Myometrial cell (primary cell): Measurements from ENCODE around the gene MS4A10.

DNA sequence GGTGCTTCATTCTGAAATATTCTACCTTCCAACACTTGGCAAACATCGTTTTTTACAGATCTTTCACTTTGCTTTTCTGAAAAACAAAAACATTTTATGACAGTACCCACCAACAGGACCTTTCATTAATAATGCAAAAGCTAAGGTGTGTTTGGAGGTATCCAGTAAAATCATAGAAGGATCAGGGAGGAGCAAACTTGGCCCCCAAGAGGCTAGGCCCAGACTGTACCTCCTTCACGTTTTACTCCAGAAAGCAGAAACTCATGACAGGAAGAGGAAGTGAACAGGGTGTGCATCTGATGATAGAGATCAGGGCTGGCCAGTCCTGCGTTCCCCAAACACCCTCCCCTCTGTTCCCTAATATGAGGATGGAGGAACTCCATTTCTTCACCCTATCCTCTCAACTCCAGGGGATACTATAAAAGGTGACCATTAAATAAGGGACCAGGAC lies 10.3 kb upstream of the MS4A12 start:
- RAMPAGE, long total RNA, result no peak

DNA sequence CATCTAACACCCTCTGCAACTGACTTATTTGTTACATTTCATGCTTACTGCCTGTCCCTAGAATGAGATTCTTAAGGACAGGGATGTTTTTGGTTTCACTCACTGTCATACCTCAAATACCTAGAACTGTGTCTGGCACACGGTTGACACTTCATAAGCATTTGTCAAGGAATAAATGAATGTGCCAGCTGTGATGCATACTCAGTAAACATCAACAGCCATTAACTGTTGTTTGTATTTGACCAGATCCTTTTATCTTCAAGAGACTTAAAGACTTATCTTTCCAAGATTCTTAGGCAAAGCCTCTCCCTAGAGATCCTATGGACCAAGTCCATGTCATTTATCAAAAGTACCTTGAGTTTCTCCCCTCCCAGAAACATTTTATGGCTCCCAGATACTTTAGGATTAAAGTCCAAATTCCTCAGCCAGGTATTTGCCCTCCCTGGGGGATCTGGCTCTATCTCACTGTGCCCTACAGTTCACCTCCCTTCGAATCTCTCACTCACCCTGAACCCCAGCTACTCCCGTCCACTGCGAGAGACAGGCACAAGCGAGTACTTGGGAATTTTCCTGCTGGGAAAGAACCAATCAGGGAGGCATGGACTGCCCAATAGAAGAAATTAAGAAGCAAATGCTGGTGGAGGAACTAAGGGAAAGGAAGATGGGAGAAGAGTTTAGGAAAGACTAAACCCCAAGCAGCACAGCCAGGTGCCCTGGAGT lies 11.8 kb downstream of the MS4A8 start:
- RAMPAGE, long total RNA, result no peak

DNA sequence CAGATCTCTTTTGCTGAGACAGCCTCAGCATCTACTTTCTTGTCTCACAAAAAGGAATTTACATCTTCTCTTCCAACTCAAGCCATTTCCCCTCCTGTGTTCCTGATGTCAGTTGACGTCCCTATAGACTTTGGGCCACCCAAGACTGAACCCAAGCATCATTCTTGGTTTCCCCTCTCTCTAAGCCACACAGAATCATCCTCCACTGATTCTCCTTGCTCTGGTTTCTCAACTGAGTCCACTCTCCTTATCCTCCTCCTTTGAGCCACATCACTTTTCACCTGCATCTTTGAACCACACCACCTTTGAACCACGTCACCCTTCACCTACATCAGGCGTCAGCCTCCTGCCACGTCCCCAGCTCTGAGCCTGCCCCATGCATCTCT lies 4.0 kb upstream of the MS4A10 start:
- RAMPAGE, long total RNA, result no peak

DNA sequence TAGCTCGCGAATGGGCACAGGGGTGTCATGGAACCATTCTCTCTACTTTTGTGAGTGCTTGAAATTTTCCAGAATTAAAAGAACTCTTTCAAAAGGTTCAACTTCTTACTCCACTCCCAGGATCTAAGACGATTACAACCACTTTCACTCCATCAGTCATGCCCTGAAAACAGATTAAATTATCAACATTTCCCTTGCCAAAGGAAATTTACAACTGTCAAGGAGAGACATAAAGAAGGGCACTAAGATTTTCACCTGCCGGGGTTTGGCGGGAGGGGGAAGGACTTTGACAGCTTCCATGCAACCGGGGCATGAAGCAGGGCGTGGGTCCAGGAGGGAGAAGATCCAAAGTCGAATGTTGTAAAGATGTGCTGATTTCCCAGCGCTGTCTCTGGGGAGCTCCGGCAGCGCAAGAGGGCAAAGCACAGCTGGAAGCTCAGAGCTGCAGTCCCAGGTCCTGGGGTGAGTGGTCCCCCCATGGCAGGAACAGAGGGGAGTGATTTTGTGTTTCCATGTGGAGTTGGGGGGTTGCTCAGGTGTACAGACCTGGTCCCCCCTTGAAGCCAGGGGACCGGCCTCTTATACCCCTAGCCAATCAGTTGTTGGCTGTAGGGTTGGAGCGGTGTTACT lies at the start of gene MS4A10:
MS4A10 (plus strand) TSS at position 374 of the 630 bp plus-strand sequence.
- RAMPAGE, long total RNA, result no peak

GRCh38 chr11:60910859-60911475 lies 3.0 kb upstream of the TMEM109 start:
- RAMPAGE, long total RNA, result no peak

DNA sequence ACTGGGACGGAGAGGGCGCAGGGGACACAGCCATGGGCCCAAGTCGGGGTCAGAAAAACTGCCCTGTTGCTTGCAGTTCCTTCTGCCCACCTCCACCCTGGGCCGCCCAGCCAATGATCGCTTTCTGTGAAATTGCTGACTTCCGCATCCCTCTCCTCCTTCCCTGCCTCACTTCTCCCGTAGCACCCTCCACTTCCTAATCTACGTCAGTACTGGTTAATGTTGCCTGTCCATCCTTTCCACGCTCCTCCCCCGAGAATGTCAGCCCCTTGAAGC lies 9.5 kb downstream of the TMEM132A start:
- RAMPAGE, long total RNA, result no peak

DNA sequence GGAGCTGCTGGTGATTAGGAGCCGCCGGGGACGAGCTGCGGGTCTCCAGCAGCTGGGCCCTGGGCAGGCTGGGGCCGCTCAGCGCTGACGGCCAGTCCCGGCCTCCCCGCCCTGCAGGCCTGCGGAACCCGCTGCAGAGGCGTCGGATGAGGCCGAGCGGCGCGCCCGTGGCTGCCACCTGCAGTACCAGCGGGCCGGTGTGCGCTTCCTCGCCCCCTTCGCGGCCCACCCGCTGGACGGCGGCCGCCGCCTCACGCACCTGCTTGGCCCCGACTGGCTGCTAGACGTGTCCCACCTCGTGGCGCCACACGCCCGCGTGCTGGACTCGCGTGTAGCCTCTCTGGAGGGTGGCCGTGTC lies 10.1 kb downstream of the TMEM132A start:
- RAMPAGE, long total RNA, result no peak

GRCh38 chr11:60943948-60944522 lies 7.9 kb downstream of the SLC15A3 start:
- RAMPAGE, long total RNA, result no peak

DNA sequence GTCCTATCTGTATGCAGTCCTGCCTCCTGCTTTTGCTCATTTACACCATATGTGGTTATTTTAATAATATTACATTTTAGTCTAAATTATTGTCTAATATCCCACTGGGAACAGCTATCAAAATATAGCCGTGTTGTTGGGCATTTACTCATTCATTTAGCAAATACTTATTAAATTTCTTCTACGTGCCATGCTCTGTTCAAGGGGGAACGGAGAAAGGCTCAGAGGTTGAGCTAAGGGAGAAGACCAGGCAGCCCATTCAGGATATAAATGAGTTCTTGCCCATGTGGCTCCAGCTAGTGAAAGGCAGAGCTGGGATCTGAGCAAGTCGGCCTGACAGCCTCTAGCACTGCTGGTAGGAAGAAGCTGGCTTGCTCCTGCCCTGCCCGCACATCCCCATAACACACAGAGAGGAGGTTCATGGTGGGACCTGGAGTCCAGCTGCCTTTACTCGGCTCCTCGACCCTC lies 2.1 kb downstream of the SLC15A3 start:
- RAMPAGE, long total RNA, result no peak

GRCh38 chr11:61007493-61007896 lies 36.0 kb downstream of the CD6 start:
- RAMPAGE, long total RNA, result no peak

DNA sequence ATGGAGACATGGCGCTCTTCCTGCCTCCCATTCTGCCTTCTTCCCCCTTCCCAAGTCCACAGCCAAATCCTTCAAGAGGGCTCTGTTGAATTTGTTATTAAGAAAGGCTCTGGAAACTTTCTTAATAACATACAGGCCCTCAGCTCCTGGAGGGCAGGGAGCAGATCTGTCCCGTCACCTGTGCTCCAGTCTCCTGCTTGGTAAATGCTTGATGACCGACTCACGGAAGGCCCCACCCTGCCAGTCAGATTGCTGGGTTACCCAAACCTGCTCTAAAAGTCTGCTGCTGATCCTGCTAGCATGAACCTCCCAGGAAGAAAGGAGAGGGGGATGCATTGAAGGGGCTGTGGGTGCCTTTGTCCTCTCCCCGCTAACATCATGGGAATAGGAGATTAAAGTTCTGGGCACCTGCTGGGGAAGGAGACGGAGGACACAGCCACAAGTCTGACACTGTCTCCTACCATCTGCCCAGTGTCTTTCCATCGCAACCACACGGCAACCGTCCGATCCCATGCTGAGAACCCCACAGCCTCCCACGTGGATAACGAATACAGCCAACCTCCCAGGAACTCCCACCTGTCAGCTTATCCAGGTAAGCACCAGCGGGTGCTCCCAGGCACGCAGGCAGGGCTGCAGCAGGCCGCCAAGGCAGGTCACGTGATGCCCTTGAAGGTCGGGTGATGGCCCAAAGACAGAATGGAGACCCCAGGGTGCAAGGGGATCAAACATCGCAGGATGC lies 22.4 kb downstream of the CD5 start:
- RAMPAGE, long total RNA, result no peak

DNA sequence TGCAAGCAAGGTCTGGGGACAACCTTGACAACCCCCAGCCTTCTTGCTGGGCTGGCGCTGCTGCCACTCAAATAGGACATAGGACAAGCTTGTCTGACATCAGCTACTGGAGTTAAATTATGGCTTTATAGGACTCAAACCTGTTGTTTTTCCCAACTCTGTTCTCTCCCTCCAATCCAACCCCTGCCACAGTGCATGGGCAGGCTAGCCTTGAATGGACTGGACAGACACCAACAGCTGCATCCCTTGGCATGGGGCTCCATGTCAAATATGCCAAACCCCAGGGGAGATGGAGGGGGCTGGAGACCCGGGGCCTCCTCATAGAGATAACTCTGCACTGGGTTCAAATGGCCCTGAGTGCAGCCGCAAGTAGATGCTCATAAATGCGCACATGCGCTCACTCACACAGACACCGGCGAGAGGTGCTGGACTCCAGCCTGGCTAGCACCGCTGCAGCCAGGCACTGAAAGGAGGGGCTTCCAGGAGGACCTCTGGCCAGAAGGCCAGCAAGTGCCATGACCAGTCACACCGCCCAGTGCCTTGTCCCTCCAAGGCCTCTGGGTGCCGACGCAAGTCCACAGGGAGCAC lies 28.9 kb downstream of the CD5 start:
- RAMPAGE, long total RNA, result no peak

DNA sequence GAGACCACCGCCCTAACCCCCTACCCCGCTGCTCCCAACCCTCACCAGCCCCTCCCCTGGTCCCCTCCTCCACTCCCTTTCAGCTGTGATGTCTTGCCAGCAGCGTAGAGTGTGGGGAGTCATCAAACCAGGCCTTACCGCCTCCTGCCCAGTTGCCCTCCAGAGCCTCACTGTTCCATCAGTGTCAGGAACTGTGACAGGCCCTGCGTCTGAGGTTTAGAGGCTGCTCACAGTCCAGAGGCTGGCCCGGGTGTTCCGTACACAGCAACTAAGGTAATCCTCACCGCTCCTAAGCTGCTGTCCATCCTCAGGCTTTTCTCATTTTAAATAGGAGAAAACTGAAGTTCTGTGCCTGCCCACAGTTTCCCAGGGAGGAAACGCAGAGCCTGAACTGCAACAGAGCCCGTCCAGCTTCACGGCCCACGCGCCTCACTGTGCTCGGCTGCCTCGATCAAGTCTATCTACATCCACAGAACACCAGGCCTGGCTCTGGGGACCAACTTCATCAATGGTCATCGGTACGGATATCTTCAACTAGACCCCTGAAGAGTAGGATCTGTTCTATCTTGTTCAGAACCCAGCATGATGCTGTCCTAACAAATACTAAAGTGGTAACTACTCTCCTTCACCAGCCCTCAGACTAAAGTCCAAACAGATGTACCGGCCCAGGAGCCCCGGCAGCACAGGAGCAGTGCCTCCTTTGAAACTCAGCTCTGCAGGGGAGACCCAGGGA lies 10.4 kb downstream of the VPS37C start:
- RAMPAGE, long total RNA, result no peak

- RAMPAGE, long total RNA, result no peak
Measured at GRCh38 chr11:61164828-61165397, 3.7 kb upstream of the VPS37C start.

GRCh38 chr11:61249210-61249727 lies 8.3 kb downstream of the PGA5 start:
- RAMPAGE, long total RNA, result no peak

DNA sequence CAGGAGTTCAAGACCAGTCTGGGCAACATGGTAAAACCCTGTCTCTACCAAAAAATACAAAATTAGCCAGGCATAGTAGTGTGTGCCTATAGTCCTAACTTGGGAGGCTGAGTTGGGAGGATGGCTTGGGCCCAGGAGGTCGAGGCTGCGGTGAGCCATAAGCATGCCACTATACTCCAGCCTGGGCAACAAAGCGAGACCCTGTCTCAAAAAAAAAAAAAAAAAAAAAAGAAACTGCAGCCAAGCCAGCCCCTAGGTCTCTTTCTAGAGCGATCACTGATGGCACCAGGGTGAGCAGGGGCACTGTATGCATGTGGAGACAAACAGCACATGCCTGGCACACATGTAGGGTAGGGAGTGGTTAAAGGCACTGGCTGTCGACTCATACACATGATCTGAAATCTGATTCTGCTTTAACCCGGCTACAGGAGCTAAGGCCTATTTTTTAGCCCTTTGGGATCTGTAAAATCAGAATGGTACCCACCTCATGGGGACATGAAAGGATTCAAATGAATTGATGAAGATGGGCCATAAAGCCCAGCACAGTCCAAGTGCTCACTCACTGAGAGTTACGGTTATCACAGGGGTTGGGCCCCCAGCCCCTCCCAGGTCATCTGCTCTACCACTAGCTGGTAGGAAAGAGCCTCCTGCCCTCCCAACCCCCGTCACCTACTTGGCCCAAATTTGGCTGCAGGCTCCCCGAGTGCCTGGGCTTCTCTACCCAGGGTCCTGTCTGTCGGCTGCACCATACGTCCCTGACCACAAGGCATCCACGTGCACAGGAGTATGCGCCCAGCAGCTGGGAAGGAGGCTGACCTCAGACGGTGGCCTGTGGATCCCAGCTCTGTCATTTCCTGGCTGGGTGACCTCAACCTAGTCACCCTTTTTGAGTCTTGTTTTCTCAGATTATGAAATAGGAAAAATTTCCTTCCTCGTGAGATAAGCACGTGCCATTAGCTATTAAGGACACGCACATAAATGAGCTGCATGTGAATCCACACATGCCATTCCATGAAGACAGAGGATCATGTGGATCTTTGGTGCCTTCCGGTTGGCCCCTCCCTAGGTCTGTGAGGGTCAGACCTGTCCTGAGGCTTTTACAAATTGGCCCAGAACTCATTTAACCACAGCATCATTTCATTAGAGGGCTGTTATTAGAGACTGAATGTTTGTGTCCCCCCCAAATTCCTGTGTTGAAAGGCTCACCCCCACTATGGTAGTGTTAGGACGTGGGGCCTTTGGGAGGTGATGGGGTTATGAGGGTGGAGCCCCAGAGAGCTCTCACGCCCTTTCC lies 13.9 kb downstream of the CYB561A3 start:
- RAMPAGE, long total RNA, result no peak

- RAMPAGE, long total RNA, result no peak
Measured at GRCh38 chr11:61453501-61453963, 23.6 kb downstream of the SDHAF2 start.

DNA sequence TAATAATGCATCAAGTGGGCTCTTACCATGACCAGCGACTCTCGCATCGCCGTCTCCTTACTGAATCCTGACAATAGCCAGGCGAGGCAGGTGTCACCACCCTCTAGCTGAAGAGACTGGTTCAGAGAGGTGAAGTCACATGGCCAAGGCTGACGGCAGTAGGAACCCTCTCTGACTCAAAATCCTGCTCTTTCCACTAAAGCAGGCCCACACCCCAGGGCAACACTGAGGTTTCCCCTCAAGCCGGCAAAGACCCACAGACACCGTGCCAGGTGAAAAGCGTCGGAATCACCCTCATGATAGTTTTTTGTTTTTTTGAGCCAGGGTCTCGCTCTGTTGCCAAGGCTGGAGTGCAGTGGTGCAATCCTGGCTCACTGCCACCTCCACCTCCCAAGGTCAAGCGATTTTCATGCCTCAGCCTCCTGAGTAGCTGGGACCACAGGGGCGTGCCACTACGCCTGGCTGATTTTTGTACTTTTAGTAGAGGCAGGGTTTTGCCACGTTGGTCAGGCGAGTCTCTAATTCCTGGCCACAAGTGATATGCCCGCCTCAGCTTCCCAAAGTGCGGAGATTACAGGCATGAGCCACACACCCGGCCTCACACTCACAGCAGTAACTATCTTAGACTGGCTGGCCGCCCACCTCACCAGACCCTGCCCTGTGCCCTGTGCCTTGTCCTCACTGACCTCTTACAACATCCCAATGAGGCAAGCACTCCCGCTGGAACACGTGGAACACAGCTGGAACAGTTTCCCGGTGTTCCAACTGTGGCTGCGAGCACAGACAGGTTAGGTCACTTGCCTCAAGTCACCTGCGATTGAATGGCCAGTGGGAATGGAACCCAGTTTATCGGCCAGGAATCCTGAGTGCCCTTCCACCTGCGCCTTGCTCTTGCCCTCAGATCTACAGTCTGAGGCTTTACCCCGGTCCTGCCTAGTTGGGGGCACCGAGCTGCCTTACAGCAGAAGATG lies 21.1 kb downstream of the LRRC10B start:
- RAMPAGE, long total RNA, result no peak

GRCh38 chr11:61534654-61535261 lies 26.2 kb downstream of the LRRC10B start:
- RAMPAGE, long total RNA, result no peak

GRCh38 chr11:61553605-61554071 lies 27.2 kb downstream of the SYT7 start:
- RAMPAGE, long total RNA, result no peak